Tongue (tissue), 2 donors: ENCODE data around the genes TRAF2, PTGDS, ABCA2, SAPCD2, SSNA1 and TMEM203.

- RAMPAGE, long total RNA = start-site peak on the plus strand at chr9:136886470-136886533, 13 and 13 reads in 2 replicates
These were observed at the start of gene TRAF2 for GRCh38 chr9:136885994-136886932. TRAF2 (plus strand) TSS chr9:136886516.

DNA sequence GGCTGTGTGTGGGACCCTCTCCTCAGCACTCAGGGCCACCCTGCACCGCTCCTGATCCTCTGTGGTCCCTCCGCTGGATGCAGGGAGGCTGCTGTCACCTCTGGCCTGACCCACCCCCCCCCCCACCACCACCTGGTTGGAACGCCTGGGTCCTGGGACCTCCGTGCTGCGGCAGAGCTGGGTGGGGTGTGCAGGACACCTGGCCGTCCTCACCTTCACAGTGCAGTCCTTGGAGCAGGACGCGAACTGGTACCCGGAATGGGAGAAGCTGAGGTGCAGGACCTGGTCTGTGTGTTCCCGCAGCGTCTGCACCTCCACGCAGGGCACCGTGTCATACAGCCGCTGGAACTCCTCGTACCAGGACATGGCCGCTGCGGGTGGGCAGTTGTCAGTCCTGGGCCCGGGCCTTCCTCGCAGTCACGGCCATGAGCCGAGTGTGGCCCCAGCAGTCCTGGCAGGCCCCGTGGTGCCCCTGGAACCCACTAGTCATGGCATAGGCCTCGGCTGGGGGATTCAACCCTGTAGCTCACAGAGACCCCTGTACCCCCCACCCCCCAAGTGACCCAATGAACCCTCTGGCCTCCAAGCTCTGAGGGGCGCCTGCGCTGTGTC lies 1.3 kb downstream of the FBXW5 start:
- RAMPAGE, long total RNA = no peak

GRCh38 chr9:136977116-136977915 lies at the start of gene PTGDS:
PTGDS (plus strand) TSS chr9:136977504.
- RAMPAGE, long total RNA = no peak

GRCh38 chr9:136986048-136986315 lies 3.2 kb downstream of the LCNL1 start:
- RAMPAGE, long total RNA = no peak

- RAMPAGE, long total RNA = no peak
These were observed 255 bp downstream of the CLIC3 start for GRCh38 chr9:136996192-136996434.

- RAMPAGE, long total RNA = no peak
These were observed at the start of gene ABCA2 for GRCh38 chr9:137027608-137028630. ABCA2 (minus strand) TSS chr9:137028237.

DNA sequence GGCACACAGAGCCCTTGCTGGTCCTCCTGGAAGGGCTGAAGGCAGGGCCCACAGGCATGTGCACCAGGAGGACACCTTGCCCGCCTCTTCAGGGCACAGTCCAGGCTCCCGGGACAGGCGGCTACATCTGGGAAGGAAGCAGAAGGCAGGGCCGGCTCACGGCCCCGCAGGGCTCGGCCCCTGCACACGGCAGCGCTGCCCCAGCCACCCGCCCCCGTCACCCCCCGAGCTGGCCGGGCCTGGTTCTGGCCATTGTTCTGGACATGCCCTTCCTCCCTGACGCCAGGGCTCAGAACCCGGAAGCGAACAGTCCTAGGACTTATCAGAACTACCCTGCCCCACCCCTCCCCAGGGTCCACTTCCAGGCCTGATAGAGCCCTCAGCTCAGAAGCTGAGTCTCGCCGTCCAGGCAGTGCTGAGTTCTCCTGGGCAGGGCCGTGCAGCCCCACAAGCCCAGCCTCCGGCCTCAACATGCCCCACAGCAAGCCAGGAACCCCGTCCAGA lies 3.0 kb downstream of the NPDC1 start:
- RAMPAGE, long total RNA = no peak

GRCh38 chr9:137070190-137070981 lies at the start of gene SAPCD2:
SAPCD2 (minus strand) TSS chr9:137070557.
- RAMPAGE, long total RNA = no peak

DNA sequence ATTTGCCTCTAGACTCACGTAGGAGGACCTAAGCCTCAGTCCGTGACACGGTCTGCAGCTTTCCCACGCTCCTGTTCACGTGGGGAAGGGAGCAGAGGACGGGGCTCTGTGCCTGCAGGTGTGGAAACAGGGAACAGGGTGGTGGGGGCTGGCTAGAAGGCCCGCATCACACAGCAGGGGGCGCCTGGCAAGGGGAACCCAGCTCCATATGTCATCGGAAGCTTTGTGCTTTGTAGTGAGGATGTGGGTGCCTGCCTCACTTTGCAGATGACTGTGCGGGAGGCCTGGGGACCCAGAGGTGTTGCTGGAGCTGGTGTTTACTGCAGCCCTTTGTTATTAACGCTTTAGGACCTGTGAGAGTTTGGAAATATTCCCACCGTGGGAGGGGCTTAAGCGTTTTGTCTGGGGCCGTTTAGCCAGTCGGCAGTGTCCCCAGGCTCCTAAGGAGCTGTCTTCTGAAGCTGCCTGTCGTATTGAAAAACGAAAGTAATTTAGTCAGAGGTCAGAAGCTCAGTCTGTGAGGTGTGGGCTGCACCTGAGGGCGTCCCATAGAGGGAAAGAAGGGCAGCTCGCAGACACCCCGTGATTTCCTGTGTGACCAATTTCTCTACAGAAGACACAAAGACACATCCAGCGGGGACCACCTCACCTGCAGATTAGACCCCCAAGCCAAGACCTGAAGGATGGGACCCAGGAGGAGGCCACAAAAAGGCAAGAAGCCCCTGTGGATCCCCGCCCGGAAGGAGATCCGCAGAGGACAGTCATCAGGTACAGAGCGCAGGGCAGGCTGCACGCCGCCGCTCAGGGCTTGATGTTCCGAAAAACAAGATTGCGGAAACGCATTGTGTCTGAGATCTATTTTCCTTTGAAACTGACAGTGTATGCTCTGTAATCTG lies 9.1 kb downstream of the MAN1B1 start:
- RAMPAGE, long total RNA = no peak

DNA sequence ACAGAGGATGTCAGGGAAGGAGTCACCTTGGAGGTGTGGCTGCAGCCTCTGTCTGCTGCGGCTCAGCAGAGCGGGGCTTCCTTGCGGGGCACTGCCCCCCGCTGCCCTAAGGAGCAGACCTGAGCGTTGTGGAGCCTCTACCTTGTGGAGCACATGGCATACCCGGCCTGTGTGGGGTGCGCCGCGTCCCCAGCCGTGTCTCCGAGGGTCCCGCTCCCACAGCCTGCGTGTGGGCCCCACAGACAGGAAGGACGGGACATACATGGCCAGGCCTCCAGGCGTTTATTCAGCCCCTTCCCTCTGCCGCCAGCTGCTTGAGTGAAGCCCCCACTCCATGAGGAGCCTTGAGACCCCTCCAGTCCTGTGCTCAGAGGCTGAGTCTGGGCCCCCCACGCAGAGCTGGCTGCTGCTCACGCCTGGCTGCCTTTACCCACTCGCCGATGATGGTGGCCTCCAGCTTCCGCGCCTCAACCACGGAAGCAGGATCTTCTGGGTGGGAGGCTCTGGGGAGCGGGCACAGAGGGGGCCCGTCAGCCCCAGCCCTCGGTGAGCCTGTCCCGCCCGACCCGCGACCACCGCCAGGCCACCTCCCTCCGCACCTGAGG lies 4.2 kb downstream of the DPP7 start:
- RAMPAGE, long total RNA = no peak

- RAMPAGE, long total RNA = no peak
These were observed 9.6 kb upstream of the GRIN1 start for GRCh38 chr9:137129422-137129601.

DNA sequence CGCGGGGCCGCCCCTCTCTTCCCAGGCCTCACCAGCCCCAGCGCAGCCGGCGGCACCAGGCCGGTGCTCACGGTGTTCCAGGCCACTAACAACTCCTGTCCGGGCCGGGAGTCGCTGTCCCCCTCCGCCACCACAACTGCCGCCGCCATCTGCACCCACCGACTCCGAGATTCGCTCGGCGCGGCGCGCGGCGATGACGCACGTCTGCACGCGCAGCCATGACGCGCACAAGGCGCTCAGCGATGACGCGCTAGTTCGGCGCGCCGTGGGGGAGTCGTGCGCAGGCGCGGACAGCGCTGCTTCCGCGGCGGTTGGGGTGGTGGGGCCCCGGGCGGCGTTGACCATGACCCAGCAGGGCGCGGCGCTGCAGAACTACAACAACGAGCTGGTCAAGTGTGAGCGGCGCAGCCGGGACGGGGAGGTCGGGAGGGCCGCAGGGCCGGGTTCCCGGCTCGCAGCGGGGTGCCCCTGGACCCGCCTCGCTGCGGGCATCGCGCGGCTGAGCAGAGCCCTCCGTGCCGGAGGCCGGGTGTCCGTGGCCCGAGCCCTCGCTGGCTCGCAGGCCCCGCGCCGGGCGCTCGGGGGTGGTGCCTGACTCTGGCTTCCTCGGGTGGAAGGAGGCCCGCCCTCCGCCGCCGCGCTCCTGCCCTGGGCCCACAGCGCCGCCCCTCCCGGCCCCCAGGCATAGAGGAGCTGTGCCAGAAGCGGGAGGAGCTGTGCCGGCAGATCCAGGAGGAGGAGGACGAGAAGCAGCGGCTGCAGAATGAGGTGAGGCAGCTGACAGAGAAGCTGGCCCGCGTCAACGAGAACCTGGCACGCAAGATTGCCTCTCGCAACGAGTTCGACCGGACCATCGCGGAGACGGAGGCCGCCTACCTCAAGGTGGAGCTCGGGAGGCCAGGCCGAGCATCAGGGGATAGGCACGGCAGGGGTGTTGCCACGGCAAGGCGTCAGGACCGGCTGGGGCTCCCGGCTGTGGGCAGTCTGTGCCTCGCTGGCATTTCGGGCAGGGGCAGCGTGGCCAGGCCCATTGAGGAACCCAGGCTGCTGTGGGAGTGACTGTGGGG lies at the start of gene SSNA1:
TSS of gene SSNA1 (plus strand) at position 293 of the 1,067 bp plus-strand sequence.
- RAMPAGE, long total RNA = no peak

DNA sequence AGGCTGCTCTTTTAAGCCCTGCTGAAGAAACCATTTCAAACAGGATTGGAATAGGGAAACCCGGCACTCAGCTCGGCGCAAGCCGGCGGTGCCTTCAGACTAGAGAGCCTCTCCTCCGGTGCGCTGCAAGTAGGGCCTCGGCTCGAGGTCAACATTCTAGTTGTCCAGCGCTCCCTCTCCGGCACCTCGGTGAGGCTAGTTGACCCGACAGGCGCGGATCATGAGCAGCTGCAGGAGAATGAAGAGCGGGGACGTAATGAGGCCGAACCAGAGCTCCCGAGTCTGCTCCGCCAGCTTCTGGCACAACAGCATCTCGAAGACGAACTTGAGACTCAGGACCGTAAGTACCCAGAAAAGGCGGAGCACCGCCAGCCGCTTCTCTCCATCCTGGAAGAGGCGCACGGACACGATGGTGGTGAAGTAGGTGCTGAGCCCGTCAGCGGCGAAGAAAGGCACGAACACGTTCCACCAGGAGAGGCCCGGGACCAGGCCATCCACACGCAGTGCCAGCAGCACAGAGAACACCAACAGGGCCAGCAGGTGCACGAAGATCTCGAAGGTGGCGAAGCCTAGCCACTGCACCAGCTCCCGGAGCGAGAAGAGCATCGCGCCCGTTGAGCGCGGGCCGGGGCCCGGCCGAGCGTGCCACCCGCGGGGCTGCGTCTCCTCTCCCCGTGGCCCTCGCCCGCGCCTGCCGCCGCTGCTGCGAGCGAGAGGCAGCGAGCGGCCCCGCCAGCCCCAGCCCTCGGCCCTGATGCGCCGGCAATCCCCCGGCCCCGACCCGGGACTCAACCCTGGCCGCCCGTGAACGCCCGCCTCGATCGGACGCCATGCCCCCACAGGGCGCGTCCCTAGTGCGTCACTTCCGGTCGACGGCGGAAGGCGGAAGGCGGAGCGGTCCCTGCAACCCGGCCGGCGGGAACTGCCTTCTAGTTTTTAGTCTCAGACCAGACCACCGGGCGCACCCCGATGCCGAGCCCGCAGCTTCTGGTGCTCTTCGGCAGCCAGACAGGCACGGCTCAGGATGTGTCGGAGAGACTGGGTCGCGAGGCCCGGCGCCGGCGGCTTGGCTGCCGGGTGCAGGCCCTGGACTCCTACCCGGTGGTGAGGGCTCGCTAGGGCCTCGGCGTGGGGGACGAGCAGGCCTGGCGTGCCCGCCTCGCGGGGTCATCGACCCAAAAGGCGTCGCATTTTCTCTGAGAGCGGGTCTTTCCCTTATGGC lies at the start of gene TMEM203:
TSS of gene TMEM203 (minus strand) at position 840 of the 1,222 bp plus-strand sequence.
- RAMPAGE, long total RNA = no peak

DNA sequence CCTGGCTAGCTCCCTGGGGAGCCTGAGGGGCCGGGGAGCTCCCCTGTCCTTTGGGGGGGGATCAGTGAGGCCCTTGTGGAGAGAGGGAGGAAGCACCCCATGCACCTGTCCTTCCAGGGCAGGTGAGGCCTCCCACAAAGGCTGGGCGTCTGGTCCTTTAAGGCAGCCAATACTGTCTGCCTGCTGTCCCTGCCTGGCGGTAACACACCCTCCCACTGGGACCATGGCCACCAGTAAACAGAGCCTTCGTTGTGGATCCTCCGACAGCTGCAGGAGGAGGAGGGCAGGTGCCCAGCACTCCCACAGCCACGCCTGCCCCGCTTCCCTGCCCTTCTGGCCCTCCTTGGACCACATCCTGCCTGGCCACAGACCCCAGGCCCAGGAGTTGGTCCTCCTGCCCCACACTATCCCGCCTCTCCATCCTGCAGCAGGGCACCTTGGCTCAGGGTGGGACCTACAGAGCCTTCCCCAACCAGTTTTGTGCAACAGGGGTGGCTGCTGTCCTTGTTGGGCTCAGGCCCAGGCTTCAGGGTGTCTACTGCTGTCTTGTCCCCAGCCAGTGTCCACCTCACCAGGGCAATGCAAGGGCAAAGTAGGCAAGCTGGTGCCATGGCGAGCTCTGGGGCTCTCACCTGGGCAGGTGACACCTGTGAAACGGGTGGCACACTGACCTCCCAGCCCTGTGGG lies 3.0 kb upstream of the TUBB4B start:
- RAMPAGE, long total RNA = no peak

DNA sequence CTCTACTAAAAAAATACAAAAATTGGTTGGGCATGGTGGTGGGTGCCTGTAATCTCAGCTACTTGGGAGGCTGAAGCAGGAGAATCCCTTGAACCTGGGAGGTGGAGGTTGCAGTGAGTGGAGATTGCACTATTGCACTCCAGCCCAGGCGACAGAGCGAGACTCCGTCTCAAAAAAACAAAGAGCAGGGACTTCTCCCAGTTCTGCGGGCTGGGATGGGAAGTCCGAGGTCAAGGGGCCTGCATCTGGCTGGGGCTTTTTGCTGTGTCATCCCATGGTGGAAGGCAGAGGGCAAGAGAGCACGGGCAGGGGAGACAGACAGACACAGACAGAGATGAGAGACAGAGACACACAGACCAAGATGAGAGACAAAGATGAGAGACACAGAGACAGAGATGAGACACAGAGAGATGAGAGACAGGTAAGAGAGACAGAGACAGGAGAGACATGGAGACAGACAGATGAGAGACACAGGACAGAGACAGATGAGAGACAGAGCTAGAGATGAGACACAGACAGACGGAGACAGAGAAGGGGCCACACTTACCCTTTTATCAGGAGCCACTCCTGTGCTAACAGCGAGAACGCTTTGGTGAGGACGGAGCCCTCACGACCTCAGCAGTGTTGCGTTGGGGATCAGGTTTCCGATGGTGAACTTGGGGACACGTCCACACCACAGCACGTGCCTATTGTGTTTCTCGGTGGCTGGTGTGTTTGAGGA lies 9.0 kb upstream of the TOR4A start:
- RAMPAGE, long total RNA = no peak

- RAMPAGE, long total RNA = no peak
These were observed 8.2 kb upstream of the TOR4A start for GRCh38 chr9:137269136-137269953.

DNA sequence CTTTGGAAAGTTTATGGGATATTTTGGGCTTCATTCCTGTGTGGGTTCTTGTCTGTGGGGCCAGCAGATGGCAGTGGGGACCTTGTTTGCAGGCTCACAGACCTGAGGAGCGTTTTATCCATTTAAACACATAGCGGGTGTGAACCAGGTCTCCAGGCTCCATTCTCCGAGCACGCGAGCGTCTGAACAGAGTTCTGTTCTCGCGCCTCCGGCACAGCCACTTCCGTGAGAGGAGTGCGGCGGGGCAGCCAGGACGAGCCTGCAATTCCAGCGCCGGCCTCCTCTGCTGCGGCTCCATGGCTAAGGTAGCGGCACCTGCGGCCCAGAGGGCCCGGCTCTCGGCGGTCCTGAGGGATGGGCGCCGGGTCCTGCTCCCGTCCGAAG lies 7.4 kb downstream of the NRARP start:
- RAMPAGE, long total RNA = no peak

GRCh38 chr9:137295692-137296516 lies 6.2 kb downstream of the NRARP start:
- RAMPAGE, long total RNA = no peak

DNA sequence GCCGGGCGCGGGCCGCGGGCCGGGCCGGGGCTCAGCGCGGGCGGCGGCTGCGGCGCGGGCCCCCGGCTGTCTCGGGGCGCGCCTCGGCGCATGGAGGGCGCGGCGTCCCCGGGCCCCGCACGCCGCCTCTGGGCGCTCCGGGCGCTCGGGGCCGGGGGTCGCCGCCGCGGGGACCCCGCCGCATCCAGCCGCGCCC lies 238 bp downstream of the NRARP start:
- RAMPAGE, long total RNA = no peak

DNA sequence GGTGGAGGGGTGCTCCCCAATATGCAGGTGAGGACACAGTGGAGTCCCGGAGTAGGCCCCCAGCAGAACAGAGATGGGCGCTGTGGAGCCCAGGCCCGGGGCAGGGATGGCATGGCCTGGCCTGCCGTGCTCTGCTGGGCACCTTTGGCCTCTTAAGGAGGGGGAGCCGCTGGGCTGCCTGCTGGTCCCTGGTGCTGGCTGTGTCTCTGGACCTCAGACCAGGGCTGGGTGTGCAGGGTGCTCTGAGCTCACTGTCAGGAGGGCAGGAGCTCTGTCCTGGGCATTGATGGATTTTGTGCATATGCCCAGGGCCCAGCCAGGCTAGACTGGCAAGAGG lies 1.6 kb upstream of the NRARP start:
- RAMPAGE, long total RNA = no peak